HT-29 (cell line): ENCODE measurements around a stretch of chr5.

DNA sequence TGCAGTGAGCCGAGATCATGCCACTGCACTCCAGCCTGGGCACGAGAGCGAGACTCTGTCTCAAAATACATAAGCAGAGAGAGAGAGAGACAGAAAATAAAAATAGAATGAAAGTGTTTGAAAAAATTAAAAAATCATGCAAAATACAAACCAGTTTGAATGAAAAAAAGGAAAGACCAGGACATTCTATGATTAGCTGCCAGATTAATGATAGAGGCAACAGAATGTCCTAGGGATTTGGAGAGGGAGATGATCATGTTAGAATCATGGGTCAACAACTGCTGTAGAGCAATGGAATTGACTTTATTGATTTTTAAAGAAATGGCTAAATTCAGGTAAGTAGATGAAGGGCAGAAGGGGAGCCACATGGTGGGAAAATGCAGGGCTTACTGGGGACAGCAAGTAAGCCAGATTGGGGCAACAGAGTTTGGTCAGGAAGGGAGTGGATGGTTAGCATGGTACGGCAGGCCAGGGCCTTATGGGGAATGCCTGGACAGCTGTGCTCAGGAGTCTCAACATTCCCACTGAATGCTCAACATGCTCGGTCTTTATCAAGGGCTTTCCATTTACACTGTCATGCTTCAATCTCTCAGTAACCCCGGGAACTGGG is 263.8 kb downstream of the ARL15 start:
- RAMPAGE, long total RNA = no peak

DNA sequence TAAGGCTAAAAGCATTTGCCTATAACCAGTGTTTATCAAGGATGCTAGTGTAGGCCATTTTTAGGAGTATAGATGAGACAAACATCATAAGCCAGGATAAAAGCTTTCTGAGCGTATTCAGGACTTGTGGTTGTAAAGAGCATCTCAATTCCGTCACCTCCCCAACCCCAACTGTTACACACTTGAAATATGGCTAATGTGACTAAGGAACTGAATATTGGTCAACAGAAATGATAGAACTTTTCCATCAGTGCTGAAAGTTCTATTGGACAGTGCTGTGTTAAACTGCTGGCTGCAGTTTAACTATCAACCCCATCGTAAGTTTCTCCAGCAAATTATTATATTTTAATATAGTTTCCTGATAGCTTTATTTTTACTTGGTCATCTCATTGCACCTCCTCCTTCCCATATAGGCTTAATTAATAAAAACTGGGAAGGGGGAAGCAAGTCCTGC is 4.6 kb downstream of the SNX18 start:
- RAMPAGE, long total RNA = no peak

GRCh38 chr5:54537969-54538529 is 20.5 kb downstream of the SNX18 start:
- RAMPAGE, long total RNA = no peak

DNA sequence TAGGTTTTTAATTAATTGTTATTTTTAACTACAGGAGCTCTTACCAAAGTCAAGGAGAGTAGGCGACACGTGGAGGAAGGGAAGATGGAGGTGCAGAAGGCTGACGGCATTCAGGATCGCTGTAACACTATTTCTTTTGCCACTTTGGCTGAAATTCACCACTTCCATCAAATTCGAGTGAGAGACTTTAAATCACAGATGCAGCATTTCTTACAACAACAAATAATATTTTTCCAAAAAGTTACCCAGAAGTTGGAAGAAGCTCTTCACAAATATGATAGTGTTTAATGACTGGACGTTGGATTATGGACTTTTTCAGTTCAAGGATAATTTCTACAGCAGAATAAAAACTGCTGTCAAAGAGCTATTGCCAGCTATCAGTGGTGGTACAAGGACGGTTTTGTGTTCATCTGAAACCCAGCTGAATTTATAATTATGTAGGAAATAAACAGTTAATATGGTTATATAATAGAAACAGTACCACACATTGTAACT is 25.6 kb downstream of the SNX18 start:
- RAMPAGE, long total RNA = no peak

GRCh38 chr5:55231184-55232112 is 2.0 kb downstream of the CCNO start:
- RAMPAGE, long total RNA = no peak

DNA sequence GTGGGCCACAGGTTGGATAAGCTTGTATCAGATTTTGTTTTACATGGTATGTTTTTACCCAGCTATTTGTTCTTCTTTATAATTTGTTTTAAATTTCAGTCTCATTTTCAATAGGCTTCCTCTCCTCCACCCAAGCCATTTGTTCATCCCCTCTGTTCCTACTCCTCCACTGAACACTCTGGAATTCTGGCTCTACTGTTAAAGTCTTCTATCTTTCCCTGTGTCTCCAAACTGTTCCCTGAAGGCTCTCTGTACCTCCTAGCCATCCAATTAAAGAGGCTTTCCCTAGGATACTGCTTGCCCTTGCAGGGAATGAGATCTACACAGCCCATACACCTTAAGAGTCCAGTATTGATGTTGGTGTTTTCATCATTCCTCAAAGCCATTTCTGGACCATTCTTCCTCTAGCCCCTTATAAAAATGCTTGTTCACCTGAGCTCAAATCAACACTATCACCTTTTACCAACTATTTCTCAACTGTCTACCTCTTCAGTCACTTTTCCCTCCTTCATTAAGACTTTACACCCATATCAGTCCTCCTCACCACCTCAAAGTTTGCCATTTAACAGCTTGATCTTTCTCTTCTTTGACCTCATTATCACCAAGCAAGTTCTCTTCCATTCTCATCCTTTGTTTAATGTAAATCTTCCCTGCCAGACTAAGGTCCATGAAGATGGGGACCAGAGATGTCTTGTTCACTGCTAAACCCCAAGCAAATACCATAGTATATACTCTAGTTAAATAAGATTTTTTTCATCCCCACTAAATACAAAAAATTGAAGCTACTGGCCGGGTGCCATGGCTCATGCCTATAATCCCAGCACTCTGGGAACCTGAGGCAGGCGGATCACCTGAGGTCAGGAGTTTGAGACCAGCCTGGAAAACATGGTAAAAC is 68.9 kb downstream of the PLPP1 start:
- RAMPAGE, long total RNA = no peak

DNA sequence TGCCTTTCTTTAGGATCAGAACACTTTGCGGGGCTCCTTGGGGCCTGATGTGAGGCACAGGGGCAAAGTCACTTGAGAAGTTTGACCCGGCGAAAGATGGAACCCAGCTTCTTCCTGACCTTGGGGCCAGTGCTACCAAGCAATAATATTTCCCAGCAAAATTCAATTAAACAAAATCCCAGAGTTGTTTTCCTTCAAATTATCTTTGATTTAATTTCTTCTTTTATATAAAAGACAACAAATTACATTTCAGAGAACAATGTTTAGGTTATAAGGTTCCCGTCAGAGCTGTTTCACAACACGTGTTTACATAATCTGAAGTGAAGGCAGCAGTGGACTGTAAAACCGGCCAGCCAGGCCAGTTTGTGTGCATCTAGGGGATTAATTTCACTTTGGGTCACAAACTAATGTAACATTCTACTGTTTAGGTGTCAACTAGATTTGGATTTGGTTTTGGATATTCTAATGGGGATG is 86.4 kb upstream of the PLPP1 start:
- RAMPAGE, long total RNA = no peak

GRCh38 chr5:55633425-55634279 is 78.5 kb downstream of the SLC38A9 start:
- RAMPAGE, long total RNA = no peak

DNA sequence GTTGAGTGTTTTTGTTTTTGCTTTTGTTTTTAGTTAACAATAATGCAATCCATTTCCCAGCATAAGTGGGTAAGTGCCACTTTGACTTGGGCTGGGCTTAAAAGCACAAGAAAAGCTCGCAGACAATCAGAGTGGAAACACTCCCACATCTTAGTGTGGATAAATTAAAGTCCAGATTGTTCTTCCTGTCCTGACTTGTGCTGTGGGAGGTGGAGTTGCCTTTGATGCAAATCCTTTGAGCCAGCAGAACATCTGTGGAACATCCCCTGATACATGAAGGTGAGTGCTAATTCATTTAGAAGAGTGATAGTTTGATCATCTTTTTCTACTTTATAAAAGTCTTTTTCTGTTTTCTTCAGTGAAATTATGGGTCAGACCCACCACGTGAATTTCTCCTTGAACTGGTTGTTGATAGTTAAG is 2.1 kb downstream of the IL31RA start:
- RAMPAGE, long total RNA = no peak

- RAMPAGE, long total RNA = no peak
Measured at GRCh38 chr5:55931636-55932120, 63.1 kb downstream of the IL6ST start.

- RAMPAGE, long total RNA = no peak
Measured at GRCh38 chr5:55940504-55941349, 54.0 kb downstream of the IL6ST start.

- RAMPAGE, long total RNA = no peak
Measured at GRCh38 chr5:55951784-55952465, 42.8 kb downstream of the IL6ST start.

DNA sequence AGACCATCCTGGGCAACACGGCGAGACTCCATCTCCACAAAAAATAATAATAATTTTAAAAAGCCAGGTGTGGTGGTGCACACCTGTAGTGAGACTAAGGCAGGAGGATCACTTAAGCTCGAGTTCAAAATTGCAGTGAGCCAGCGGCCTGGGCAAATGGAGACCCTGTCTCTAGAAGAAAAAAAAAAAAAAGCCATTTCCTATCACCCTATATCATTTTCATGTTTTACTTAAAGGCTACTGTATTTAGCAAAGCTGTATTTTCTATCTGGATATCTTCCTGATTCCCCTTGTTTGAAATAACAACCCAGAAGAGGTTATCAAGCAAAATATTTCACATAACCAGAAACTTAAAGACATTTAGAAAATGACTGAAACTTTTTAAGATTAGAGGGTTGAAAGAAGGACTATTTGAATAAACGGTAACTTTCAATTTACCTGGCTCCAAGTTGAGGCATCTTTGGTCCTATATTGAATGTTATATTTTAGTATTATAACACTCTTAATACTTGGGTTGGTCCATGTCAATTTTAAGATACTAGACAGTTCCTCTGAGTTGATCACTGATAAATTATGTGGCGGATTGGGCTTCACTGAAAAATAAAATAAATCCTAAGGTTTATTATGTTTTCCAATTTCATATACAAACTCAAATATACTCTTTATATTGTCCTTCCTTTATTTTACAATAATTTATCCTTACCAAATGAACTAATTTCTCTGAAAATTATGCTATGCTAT is 31.7 kb downstream of the IL6ST start:
- RAMPAGE, long total RNA = no peak

GRCh38 chr5:56060602-56061218 is 65.9 kb upstream of the IL6ST start:
- RAMPAGE, long total RNA = no peak

DNA sequence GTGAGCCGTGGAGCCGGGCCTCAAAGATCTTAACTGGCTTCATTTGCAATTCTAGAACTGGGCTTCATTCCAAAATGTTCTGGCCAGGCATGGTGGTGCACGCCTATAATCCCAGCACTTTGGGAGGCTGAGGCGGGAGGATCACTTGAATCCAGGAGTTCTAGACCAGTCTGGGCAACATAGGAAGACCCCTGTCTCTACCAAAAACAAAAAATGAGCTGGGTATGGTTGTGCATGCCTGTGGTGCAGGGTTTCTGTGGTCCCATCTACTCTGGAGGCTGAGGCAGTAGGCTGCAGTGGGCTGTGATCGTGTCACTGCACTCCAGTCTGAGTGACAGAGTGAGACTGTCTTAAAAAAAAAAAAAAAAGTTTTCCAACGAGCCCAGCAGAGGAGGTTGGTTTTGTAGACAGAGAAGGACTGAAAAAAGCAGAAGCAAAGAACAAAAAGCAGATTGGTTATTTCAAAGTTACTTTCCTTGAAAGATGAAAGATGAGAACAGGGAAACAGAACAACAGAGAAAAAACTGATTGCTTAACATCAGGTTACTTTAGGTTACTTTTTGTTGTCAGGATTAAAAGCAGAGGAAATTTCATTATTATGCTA is 78.2 kb downstream of the ANKRD55 start:
- RAMPAGE, long total RNA = no peak

DNA sequence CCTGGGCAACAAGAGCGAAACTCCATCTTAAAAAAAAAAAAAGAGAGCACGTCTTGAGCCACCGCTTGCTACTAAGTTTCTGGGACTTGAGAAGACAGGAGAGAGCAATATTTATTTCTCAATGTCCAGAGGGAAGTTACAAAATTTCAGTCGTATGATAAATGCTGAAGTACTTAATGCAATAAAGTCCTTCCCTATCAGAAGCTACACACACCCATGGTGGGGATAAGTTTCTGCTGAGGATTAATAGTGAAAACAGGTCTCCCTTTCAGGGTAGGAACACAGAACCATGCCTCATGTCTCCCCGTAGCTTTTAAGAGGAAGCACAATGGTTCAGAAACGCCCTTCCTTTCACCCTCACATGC is 73.7 kb downstream of the ANKRD55 start:
- RAMPAGE, long total RNA = no peak

- RAMPAGE, long total RNA = no peak
Measured at GRCh38 chr5:56467249-56467668, 234.1 kb upstream of the ANKRD55 start.

GRCh38 chr5:56481988-56482744 is 249.0 kb upstream of the ANKRD55 start:
- RAMPAGE, long total RNA = no peak

- RAMPAGE, long total RNA = no peak
Measured at GRCh38 chr5:56512451-56512833, 279.3 kb upstream of the ANKRD55 start.

GRCh38 chr5:56589189-56589573 is 226.2 kb upstream of the MAP3K1 start:
- RAMPAGE, long total RNA = no peak